ENCODE measurements around the genes DDX59 and INAVA.

DNA sequence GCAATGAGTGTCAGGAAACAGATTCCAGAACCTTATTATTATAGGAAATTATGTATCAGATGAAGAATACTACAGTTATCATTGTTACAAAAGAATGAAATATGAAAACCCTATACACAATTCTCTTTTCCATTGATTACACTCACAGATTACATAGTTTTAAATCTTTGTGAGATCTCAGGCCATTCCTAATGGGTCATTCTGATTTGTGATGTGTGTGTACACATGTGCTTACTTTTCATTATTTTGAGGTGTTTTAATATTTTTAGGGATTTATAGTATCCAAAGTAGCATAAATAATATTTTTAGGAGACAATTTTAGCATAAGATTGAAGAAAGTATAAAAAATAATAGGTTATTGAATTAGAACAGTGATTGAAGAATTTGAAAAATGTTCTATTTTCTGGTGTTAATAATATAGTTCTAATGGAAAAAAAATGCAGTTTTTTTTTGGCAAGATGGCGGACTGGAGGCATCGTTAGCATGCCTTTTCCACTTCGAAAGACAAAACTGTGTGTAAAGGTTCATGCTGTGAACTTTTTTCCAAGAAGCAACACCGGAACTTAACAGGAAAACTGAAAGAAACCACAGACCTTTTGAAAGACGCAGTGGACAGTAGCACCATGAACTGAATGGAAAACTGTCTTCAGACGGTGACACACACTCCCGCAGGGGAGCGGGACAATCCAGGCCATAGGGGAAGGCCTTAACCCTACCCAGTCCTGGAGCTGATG is 54.6 kb downstream of the NEK7 start:
- RAMPAGE, total RNA, result no peak

DNA sequence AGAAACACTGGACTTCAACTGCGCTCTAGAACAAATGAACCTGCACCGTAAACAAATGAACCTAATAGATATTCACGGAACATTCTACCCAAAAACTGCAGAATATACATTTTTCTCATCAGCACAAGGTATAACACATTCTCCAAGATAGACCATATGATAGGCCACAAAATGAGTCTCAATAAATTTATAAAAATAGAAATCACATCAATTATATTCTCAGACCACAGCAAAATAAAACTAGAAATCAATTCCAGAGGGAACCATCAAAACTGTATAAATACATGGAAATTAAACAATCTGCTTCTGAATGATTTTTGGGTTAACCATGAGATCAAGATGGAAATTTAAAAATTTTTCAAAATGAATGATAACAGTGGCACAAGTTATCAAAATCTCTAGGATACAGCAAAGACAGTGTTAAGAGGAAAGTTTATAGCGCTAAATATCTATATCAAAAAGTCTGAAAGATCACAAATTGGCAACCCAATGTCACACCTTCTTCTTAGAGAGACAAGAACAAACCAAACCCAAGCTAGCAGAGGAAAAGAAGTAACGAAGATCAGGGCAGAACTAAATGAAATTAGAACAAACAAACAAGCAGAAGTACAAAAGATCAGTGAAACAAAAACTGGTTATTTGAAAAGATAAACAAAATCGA is 59.3 kb downstream of the NEK7 start:
- RAMPAGE, total RNA, result no peak

GRCh38 chr1:198265015-198265701 is 108.4 kb downstream of the NEK7 start:
- RAMPAGE, total RNA, result no peak

GRCh38 chr1:198639757-198640357 is 1.0 kb downstream of the PTPRC start:
- RAMPAGE, total RNA, result no peak

DNA sequence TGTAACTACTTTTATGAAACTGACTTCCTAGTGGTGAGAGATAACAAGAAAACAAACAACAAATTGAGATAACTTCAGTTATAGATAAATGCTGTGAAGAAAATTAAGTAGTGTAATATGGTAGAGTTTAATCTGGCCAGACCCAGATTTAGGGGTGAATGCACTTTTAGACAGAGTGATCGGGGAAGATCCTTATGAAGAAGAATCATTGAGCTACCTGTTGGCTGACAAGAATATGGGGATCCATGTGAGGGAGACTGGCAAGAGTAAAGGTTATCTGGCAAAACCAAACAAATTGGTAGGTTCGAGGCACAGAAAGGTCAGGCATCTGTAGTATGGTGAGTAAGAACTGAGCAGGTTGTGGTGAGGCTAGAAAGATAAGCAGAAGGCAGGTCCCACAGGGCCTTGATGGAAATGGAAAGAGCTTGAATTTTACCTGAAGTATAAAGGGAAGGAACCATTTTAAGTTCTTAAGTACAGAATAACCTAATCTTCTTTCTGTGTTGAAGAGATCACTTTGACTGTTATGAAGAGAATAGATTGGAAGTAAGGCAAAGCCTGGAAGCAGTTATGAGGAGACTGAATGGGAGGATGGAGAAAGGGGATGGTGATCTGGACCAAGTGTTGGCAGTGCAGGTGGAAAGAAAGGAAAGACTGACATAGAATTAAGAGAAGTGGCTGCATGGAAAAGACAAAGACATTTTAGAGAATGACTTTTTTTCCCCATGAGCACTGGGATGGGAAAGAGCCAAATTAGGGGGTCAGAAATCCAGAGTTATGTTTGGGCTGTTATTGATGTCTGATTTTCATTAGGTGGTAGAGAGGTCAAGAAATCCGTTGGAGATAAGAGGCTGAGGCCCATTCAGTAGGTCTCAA is 11.2 kb downstream of the PTPRC start:
- RAMPAGE, total RNA, result no peak

DNA sequence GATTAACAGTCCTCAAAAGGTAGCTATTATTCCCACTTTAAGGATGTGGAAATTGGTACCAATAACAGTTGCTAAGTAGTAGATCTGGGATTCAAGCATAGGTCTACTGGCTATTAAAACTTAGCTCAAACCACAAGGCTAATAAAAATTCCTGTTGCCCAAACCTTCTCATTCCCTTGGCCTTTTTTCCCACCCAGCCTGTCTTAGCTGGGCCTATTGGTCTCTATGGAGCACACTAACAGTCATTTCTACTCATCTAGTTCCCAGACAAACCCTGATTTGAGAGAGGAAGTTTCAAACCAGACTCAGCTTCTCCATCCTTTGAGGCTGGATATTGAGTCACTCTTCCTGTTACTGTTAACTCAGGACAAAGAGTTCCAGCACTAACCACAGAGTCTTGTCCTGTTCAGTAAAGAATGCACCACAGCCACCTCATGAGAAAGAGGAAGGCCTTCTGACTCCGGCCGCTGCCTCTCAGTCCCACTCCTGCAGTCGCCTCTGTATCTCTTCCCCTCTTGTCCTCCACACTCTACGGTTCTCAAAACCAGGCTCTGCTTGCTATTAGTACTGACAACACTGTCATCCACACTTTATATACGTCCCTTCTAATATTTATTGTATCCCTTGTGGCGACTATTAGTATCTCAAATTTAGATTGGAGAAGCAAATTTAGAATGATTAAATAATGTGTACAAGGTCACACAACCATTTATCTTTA is 137.8 kb downstream of the PTPRC start:
- RAMPAGE, total RNA, result no peak

GRCh38 chr1:198937188-198937735 is 298.4 kb downstream of the PTPRC start:
- RAMPAGE, total RNA, result no peak

DNA sequence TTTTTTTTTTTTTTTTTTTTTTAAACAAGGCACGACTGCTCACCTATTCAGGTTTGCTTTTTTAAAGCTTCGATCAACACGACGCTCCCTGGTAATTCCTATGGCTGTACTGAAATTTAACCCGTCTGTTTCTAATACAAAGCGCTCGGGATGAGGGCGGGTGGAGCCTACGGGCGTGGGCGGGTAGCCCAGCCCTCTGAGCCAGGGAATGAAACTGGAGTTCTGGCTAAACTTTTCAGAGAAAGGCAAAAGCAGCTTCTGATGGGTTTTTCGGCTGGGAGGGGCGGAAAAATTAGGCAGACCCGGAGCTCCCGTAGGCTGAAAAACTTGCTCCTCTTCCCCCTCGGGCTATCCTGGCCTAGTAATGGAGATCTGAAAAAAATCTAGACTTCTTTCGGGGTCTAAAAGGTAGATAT is 7.3 kb downstream of the NR5A2 start:
- RAMPAGE, total RNA, result no peak

DNA sequence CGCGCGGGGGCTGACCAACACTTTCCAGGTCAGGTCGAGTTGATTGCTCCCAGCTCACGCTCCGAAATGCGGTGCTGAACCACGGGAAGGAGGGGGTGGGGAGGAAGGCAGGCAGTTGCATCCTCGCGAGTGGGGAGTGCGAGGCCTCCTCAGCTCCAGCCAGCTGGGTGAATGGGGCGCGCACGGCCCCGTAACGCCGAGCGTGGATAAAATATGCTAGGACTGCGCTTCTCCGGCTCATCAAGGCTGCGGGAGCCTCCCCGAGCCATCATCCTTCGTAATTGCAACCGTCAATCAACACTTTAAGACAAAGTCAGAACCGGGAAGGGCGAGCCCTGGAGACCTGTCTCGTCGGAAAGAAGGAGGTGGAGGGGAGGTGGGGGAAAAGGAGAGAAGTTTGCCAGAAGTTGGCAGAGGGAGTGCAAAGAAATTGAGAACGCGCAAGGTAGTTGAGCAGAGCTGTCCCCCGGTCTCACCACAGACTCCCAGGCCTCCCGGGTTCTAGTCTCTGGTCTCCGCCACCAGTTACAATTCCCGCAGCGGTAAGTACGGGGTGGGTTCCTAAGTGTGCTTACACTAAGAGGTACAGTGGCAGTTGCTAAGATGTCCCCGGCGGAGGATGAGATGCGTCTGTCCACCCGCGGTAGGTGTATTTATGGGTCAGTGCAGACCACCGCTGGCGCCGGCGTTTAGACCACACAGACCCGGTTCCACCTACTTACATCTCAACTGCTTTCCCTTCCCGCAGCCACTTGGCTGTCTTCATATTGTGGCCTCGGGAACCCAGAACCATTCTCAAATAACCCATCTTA is 8.1 kb downstream of the NR5A2 start:
- RAMPAGE, total RNA, result no peak

DNA sequence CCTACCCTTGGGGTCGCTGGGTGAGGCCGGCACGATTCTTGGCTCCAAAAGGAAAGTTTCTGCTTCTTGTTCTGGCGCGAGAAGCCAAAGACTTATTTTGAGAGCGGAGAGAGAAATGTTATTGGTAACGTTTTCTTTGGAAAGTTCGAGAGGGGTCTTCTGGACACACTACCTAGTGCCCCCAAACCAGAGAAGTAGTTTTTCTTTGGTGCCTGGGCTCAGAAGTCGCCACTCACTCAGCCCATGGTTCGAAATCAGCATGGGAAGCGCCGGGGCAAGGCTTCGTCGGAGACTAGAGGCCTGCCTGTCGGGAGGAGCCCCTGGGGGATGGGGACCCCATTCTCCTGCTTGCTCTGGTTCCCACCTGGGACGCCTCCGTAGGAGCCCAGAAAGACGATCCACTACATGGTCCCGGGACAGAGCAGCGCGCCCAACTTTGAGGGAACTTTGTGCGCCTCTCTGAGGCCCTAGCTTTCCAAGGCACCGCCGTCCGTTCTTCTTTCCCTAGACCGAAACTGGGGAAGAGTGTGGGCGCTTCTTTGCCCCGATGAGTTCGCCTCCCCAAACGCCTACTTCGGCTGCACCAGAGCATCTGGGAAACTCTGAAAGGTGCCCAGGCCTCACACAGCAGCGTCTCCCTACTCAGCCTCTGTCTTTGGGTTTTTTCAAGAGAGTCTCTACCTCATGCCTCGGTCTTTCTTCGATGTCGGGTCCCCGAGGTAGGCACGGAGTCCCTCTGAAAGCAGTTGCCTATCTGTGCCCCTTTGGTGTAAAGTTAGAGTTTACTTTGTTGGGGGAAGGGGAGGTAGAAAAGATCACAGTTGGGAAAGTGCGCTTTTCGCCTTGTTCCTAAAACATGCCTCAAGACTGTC is 13.9 kb downstream of the NR5A2 start:
- RAMPAGE, total RNA, result no peak

GRCh38 chr1:200301739-200301936 is 108.2 kb downstream of the ZNF281 start:
- RAMPAGE, total RNA, result no peak

- RAMPAGE, total RNA, result no peak
Observed at GRCh38 chr1:200352039-200352542, 57.7 kb downstream of the ZNF281 start.

DNA sequence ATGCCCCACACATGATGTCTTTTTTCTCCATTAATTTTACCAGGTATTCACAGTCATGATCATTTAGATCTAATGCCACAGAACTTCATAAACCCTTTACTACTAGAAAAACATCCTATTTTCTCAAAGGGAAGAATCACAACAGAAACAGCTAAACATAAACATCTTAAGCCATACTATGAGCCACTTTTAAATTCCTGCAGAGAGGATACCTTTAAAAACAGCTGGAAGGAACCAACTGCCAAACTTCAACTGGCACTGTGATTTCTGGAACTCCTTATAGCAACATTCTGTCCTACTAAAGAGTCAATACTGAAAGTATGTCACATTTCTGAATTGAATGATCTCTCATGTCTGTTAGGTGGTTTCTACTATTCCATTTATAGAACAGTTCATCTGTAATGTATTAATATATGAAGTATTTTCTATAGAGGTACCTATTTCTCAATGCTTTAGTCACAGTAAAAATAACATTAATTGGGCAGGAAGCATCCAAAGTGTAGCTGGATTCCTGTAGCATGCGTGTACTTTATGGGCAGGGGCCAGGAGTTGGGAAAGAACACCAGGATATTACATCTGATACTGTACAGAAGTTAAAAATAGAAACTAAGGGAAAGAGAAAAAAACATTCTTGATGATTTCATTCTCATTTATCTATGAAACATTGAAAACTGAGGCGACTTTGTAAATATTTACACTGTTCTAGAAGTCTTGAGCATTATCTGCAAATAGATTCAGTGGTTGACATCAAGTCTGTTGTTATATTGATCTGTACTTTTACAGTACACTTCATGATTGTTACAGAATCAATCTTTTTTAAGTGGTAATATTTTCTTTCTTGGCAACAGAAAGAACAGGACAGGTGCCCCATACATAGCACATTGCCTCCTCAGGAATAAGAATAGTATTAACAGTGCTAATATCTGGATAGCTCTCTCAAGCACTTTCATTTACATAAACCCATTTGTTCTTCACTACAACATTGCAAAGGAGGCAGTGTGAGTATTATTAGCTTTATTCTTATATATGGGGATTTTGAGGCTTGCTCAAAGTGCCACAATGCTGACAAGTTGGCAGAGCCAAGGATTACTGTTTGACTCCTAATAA is 6.1 kb upstream of the ZNF281 start:
- RAMPAGE, total RNA, result no peak

- RAMPAGE, total RNA, result no peak
Observed at GRCh38 chr1:200473812-200474176, 64.0 kb upstream of the ZNF281 start.

- RAMPAGE, total RNA, result no peak
Observed at GRCh38 chr1:200639904-200640383, 19.4 kb upstream of the KIF14 start.

- RAMPAGE, total RNA, result no peak
Observed at GRCh38 chr1:200669164-200670039, at the start of gene DDX59. TSS of gene DDX59 (minus strand) at chr1:200669907.

DNA sequence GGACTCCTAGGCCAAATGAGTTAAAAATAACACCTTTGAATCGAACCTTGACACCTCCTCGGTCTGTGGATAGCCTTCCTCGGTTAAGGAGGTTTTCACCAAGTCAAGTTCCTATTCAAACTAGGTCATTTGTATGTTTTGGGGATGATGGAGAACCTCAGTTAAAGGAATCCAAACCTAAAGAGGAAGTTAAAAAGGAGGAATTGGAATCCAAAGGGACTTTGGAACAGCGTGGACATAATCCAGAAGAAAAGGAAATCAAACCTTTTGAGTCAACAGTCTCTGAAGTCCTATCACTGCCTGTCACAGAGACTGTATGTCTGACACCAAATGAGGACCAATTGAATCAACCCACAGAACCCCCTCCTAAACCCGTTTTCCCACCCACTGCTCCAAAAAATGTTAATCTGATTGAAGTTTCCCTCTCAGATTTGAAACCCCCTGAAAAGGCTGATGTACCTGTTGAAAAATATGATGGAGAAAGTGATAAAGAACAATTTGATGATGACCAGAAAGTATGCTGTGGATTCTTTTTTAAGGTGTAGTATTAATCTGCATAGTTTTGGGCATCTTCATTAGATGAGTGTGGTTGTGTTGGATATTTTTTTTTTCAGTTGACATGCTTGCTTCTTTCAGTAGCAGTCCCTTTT is 23.0 kb upstream of the GPR25 start:
- RAMPAGE, total RNA, result no peak

- RAMPAGE, total RNA, result no peak
Observed at GRCh38 chr1:200893111-200893982, 1.4 kb upstream of the INAVA start.

DNA sequence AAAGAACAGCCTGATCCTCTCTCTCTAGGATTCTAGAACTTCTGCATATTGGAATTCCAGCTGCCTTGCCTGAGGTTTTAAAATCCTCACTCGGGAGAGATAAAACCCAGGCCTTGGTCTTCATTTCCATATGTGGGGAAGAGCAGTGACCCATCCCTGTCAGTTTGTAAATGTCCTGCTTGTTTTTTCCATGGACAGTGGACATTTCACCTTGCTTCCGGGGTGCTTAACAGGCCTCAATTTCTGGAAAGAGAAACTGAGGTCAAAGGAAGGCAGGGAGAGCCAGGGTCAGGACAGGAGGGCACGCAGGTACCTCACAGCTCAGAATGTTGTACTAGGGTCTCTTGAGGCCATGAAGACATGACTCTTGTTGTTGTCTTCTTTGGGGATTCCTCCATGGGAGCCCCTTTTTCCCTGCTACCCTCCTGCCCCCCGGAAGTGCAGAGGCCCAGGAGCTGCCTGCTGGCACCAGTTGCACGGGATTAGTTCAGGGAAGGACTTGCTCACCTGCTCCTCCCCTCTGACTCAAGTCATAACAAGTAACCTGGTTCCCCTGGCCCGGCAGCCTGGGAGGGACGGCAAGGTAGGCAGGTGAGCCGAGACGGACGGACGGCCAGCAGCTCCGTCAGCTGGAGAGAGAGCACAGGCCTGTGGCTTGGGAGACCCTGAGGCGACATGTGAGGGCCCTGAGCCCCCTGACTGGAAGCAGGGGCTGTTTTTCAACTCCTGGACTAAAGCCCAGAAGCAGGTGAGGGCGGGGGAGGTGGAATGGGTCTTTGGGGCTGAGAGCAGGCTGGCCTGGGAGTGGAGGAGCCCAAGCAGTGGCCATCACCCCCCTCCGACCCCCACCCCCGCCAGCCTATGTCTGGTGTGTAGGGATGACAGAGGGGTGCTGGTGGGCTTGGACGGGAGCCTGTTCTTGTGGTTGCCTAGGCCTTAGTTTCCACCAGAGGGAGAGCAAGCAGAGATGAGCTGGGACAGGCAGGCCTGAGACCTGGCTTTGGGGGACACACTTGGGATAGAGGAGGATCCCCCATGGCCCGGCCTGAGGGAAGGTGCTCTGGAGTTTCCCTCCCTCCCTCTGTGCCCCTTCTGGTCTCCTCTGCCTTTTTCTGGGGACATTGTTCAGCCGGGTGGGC is at the start of gene INAVA:
INAVA (plus strand) TSS at position 561 of the 1,139 bp plus-strand sequence.
- RAMPAGE, total RNA, result no peak

GRCh38 chr1:200895479-200895776 is 728 bp downstream of the INAVA start:
- RAMPAGE, total RNA, result no peak

Data from foreskin keratinocyte (primary cell).